Epithelial cell of alveolus of lung (primary cell): ENCODE measurements around the gene HNRNPA2B1.

DNA sequence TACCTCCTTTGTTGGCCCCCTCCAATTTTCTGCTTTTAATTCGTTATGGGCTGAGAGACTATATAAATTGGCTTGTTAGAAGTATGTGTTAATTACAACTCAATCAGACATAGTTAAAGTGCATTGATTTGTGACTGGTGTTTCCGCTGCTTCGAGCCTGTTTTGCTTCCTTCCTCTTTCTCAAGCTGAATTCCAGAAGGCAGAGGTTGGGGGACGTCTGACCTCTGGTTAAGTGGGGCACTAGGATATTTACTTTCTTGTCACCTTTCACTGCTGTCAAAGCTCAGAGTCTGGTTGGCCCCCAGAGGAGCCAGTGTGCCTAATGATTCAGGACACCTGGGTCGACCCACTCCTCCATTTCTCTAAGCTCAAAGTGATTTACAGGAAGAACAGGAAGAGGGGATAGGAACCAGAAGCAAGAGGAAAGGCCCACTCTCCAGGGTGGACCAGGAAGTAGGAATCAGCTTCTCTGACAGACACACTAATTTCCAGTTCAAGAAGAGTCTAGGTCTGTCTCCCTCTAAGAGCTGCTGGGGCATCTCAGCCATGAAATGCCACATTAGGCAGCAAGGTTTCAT, 397.1 kb upstream of the NPVF start:
- RAMPAGE, long total RNA = no peak
- RRBS = no CpG with 5 or more reads among the region's 5 CpGs

DNA sequence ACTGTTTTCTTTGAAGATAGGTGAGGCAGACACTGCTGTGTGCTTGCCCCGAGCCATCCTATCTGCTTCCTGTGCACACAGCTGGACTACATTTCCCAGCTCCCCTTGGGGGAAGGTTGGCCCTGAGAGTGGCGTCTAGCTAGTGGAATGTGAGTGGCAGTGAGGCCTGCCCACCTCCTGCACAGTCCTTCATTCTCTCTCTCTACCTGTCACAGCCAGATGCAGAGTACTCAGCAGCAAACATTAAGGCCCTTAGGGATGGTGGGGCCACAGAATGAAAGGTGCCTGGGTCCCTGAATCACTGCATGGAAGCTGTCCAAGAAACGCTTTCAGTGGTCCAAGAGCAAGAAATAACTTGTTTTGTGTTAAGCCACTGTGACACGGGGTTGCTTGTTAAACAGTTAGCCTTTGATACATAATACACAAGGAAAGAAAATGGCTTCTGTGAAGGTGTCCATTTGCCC, 257.7 kb upstream of the NFE2L3 start:
- RAMPAGE, long total RNA = no peak
- RRBS = no CpG with 5 or more reads among the region's 4 CpGs

DNA sequence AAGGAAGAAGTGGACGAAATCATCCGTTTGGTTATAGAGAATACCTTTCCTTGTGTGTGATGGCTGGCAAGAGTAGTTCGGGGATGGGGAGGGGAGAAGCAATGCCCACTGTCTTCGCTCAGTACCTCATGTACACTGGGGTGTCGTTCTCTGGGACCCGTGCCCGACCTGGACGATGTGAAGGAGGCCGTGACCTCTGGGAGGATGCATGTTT, 1.2 kb downstream of the NFE2L3 start:
- RAMPAGE, long total RNA = no peak
- RRBS = no CpG with 5 or more reads among the region's 9 CpGs

DNA sequence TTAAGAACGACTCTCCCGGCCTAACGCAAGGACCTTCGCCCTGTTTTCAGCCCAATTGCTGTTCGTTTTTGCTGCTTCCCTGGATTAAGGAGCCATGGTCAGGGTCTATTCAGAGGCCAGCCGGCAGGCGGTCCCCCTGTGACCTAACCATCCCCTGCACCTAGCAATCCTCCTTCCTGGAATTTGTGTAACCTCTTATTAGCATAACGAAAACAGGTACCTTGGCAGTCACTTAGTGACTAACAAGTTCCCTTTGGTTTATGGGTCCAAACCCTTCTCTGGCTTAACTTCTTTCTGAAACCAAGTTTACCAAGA, 1.4 kb downstream of the NFE2L3 start:
- RAMPAGE, long total RNA = no peak
- RRBS = 14% methylated on average over 4 of the region's 8 CpGs

DNA sequence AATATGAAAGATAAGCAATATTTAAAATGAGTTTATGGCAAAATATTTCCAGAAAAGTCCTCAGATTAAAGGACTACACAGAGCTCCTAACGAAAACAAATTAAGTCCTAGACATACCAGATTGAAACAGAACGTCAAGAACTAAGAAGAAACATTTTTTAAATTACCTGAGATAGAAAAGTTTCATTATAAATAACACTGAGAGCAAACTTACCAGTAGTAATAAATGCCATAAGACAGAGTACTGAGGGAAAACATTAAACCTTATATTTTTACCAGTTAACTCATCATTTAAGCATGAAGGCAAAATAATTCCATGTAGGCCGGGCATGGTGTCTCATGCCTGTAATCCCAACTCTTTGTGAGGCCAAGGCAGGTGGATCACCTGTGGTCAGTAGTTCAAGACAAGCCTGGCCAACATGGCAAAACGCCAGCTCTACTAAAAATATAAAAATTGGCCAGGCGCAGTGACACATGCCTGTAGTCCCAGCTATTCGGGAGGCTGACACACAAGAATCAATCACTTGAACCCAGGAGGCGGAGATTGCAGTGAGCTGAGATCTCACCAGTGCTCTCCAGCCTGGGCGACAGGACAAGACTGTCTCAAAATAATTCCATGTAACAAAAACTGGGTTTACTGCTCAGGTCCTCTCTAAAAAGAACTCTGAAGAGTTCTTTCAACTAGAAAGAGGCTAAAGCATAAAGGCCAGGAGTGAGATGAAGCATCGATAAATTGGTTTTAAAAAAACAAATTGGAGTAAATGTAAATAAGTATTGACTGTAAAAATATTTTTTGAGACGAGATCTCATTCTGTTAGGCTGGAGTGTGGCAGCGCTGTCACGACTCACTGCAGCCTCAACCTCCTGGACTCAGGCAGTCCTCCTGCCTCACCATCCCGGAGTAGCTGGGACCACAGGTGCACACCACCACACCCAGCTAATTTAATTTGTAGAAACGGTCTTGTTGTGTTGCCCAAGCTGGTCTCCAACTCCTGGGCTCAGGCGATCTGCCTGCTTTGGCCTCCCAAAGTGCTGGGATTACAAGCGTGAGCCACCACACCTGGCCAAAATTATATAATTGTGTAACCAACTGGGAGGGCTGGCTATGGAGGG, 18.2 kb downstream of the HNRNPA2B1 start:
- RAMPAGE, long total RNA = no peak
- RRBS = no CpG with 5 or more reads among the region's 16 CpGs

- RAMPAGE, long total RNA = no peak
- RRBS = no CpG with 5 or more reads among the region's 10 CpGs
These were observed 15.4 kb downstream of the HNRNPA2B1 start for GRCh38 chr7:26185130-26185496.

DNA sequence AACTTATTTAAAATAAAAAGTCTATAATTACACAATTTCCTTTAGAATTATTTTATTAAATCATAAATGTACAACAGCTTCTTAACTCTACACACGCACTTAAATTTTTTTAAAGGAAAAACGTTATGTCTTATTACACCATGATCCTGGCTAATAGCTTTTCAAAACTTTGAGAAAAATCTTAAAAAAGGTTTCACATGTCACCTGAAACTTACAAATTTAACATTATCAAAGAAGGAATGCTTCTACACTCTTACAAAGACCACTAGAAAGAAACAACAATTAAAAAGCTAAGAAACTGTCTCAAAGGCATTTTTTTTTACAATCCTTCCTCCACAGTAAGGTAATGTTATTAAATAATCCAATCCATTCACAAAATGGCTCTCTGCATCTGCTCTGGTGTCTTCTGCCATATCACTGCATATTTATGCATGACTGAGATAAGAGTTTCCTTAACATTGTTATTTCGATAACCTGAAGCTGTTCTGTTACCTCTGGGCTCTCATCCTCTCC, 8.7 kb downstream of the HNRNPA2B1 start:
- RAMPAGE, long total RNA = no peak
- RRBS = no CpG with 5 or more reads among the region's 3 CpGs

DNA sequence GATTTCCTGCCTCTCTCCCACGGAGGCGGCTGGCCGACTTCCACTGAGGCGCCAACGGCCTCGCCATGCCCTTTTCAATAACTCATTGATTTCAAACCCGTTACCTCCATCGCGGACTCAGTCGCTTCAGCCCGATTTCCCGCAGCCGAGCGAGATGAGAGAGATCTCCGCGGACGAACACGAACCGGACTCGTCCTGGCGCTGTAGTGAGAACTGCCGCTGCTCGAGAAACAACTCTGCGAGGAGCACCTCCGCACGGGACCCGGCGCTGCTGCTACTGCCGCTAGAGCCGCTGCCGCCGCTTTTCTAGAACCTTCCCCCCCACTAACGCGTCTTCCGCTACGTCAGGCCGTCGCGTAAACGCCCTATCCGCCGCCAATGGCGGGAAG, at the start of gene HNRNPA2B1:
TSS of gene HNRNPA2B1 (minus strand) at position 279 of the 389 bp plus-strand sequence.
- RAMPAGE, long total RNA = start-site peak on the minus strand centred at position 287 of the sequence, 48 bp wide, 2,976 and 3,635 reads in 2 replicates
- RRBS = 1% methylated on average over 8 of the region's 43 CpGs

DNA sequence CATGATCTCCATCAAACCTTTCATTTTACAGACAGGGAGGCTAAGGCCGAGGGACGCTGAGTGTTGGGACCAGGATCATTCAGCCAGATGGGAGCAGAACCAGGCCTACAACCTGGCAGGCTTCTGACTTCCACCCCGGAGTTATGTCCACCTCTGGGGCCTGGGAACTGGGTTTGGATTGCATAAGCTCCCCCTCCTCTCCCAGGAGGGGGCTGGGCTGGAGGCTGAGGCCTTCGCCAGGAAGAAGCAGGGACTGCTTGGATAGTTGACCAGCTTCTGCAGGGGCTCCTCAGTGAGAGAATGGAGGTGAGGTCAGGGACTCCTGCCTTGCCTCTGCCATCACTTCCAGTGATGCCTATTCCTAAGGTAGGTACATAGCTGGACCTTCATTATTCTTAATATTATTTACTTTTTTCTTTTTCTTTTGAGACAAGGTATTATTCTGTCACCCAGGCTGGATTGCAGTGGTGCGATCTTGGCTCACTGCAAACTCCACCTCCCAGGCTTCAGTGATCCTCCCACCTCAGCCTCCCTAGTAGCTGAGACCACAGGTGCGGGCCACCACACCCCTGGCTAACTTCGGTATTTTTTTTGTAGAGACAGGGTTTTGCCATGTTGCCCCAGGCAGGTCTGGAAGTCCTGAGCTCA, 1.3 kb downstream of the SNX10 start:
- RAMPAGE, long total RNA = no peak
- RRBS = no CpG with 5 or more reads among the region's 7 CpGs

DNA sequence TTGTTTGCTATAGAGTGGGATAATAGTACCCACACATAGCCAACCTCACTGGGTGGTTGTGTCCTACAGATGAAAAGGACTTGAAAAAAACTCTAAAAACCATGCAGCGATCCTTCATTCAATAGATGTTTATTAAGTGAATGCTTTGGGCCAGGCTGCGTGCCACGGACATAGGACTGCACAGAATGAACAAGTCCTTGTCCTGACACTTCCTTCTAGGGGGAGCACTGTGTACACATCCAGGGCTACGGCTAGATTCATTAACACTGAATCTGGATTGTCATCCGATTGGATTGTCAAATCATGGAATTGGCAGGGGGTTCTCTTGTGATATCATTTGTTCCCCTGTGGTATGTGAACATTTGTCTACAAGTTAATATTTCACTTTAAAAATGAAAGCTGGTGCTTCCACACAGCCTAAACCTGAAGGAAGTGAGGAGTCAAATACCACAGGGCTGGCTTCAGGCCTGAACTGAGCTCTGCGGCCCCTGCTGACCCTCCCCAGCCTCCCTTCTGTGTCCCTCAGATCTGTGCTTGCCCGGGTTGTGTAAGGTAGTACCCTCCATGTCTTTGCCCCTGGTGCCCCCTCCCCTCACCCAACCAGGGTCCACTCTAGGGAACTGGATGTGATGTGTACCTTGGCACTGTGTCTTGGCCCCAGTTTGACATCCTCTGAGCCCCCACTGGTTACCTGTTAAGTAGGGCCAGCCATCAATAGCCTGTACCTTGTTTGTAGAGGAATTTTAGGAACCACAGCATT, 75.6 kb downstream of the SNX10 start:
- RAMPAGE, long total RNA = no peak
- RRBS = no CpG with 5 or more reads among the region's 7 CpGs

GRCh38 chr7:26397355-26397805, 105.7 kb downstream of the SNX10 start:
- RAMPAGE, long total RNA = no peak
- RRBS = 33% methylated on average over 4 of the region's 8 CpGs

GRCh38 chr7:27087801-27088651, 7.8 kb downstream of the HOXA1 start:
- RAMPAGE, long total RNA = no peak
- RRBS = 42% methylated on average over 18 of the region's 70 CpGs

GRCh38 chr7:27108091-27108578, 5.7 kb upstream of the HOXA2 start:
- RAMPAGE, long total RNA = no peak
- RRBS = 6% methylated on average over 1 of the region's 31 CpGs

- RAMPAGE, long total RNA = no peak
- RRBS = 1% methylated on average over 33 of the region's 41 CpGs
These were observed 4.3 kb downstream of the HOXA5 start for GRCh38 chr7:27139039-27139708.

DNA sequence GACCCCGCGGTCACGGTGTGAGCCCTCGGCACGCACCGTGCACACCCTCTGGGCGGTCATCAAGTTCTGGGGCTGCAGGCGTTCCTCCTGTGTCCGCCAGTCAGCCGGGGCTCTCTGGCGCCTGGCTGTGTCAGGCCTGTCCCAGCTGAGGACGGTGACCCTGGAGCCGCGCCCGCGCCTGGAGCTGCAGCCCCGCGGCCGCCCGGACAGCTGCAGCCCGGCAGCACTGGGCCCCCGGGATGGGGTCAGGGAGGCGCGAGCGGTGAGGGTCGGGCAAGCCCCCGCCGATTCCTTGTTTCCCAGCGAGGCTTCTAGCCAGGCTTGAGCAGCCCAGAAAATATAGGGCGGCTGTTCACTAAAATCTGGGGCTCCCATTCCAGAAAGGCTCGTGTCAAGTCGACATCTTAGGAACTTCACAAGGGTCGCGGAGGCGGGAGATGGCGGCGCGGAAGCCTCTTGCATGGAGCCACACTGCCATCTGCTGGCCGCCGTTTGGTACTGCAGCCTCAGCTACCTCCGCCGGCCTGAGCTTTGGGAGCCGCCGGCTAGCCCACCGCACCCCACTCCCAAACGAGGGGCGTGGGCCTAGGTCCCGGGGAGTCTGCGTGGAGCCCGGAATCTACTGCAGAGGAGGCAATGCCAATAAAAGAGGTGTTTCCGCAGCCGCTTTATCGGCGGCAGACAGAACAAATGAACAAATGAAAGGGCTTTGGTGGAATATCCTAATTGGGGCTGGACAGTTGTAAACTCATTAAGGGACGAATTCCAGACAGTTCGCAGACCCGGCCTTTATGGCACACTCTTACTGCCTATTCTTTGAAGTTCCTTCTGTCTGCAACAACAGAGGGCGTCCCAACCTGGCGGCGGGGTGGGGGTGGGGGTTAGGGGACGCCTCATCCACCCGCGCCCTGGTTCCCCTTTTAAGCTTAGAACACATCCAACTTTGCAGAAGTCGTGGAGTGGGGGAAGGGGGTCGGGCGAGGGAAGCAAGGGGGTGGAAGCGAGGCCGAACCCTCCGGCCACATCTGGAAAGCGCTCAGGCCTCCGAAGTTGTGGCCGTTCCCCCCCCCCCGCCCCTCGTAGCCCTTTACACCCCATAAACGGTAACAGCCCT, 4.3 kb downstream of the HOXA9 start:
- RAMPAGE, long total RNA = no peak
- RRBS = 2% methylated on average over 14 of the region's 75 CpGs

DNA sequence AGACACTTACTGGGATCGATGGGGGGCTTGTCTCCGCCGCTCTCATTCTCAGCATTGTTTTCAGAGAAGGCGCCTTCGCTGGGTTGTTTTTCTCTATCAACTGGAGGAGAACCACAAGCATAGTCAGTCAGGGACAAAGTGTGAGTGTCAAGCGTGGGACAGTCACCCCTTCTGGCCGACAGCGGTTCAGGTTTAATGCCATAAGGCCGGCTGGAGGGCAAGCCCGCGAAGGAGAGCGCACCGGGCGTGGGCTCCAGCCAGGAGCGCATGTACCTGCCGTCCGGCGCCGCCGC, 523 bp downstream of the HOXA9 start:
- RAMPAGE, long total RNA = no peak
- RRBS = 5% methylated on average over 5 of the region's 20 CpGs

- RAMPAGE, long total RNA = no peak
- RRBS = 9% methylated on average over 7 of the region's 46 CpGs
These were observed 1.1 kb upstream of the HOXA9 start for GRCh38 chr7:27166333-27167003.

DNA sequence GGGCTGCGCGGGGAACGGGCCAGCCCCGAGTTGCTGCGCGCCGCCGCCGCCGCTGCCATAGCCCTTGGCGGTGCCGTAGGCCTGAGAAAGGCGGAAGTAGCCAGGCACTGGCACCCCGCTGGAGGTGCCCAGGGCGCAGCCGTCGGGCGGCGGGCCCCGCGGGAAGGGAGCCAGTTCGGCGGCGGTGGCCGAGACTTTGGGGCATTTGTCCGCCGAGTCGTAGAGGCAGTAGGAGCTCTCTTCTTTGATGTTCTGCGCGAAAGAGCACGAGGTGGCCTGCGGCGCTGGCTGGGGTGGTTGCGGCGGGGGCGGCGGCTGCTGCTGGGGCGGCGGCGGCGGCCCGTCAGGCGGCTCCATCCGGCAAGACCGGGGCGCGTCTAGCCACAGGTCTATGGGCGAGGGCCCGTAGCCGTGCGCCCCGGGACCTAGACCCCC, 531 bp downstream of the HOXA10 start:
- RAMPAGE, long total RNA = no peak
- RRBS = 3% methylated on average over 8 of the region's 52 CpGs

- RAMPAGE, long total RNA = no peak
- RRBS = no CpG with 5 or more reads among the region's 14 CpGs
These were observed 4.1 kb downstream of the HOXA11 start for GRCh38 chr7:27180543-27181732.

- RAMPAGE, long total RNA = no peak
- RRBS = no CpG with 5 or more reads among the region's 13 CpGs
These were observed 2.6 kb downstream of the HOXA11 start for GRCh38 chr7:27182196-27183035.